Choroid plexus epithelial cell (primary cell): ENCODE measurements around the genes APOBEC3A and MIEF1.

GRCh38 chr22:38569305-38569596 is 732 bp downstream of the DMC1 start:
- RRBS = no CpG with 5 or more reads among the region's 9 CpGs

DNA sequence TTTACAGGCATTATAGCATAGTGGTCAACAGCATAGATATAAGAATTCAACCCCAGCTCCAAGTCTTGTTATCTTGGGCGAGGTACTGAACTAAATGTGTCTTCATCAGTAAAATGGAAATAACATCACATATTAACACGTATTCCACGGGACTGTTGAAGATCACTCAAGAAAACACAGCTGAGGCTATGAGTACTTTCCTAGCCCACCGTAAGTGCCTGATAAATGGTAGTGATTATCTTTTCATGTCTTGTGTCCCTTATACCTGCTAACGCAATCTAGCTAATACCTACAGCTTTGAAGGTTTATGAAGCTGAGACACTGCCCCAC is 1.4 kb downstream of the JOSD1 start:
- RRBS = no CpG with 5 or more reads among the region's 5 CpGs

- RRBS = no CpG with 5 or more reads among the region's 7 CpGs
Measured at GRCh38 chr22:38712937-38713555, 7.3 kb downstream of the GTPBP1 start.

GRCh38 chr22:38718260-38718753 is 12.6 kb downstream of the GTPBP1 start:
- RRBS = no CpG with 5 or more reads among the region's 6 CpGs

GRCh38 chr22:38728733-38729851 is 23.3 kb downstream of the GTPBP1 start:
- RRBS = no CpG with 5 or more reads among the region's 18 CpGs

- RRBS = no CpG with 5 or more reads among the region's 17 CpGs
Measured at GRCh38 chr22:38741287-38741885, 14.4 kb downstream of the SUN2 start.

DNA sequence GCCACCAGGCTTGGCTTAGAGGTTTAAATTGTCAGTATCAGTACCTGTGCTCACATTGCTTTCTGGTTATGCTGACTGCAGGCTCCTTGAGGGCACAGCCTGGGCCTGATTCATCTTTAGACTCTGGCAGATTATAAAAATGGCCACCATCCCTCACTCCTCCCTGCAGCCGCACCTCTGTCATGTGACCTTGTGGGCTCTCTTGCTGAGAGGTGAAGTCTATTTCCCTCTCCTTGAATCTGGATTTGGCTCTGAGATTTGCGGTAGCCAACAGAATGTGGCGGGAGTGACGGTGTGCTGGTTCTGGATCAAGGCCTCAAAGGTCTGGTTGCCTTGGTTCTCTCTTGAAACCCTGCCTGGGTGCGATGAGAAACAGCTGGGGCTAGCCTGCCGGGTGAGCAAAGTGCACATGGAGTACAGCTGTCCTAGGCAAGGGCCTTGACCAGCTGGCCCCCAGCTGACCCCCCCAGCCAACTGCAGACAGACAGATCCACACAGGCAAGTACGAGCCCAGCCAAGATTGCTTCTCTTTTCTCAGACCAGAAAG is 10.9 kb downstream of the SUN2 start:
- RRBS = no CpG with 5 or more reads among the region's 7 CpGs

DNA sequence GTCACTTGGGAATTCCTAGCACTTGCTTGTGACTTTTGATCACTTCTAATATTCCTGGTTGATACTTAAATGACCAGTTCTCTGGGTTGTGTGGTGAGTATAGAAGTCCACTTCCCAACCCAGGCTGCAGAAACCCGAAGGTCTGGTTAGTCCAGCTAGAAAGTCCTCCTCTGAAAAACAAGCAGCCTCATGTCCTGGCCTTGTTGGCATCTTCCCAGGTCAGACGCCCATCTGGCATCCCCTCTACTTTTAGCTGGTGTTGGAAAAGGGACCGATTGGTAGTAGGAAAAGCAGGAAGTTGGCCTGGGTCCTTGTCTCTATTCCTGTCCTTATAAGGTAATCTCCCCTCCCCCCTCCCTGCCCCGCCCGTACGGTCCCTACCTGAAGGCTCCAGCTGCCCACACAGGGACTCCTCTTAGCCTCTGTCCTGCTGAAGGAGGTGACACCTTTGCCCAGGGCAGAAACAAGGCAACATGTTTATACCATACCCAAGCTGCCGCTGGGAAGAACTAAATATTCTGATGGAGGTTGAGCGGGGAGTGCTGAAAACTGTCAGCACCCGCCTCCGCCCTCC is 1.4 kb downstream of the SUN2 start:
- RRBS = no CpG with 5 or more reads among the region's 10 CpGs

GRCh38 chr22:38802685-38803313 is 8.9 kb upstream of the DNAL4 start:
- RRBS = no CpG with 5 or more reads among the region's 11 CpGs

- RRBS = no CpG with 5 or more reads among the region's 28 CpGs
Measured at GRCh38 chr22:38861343-38862611, 10.2 kb downstream of the CBX6 start.

DNA sequence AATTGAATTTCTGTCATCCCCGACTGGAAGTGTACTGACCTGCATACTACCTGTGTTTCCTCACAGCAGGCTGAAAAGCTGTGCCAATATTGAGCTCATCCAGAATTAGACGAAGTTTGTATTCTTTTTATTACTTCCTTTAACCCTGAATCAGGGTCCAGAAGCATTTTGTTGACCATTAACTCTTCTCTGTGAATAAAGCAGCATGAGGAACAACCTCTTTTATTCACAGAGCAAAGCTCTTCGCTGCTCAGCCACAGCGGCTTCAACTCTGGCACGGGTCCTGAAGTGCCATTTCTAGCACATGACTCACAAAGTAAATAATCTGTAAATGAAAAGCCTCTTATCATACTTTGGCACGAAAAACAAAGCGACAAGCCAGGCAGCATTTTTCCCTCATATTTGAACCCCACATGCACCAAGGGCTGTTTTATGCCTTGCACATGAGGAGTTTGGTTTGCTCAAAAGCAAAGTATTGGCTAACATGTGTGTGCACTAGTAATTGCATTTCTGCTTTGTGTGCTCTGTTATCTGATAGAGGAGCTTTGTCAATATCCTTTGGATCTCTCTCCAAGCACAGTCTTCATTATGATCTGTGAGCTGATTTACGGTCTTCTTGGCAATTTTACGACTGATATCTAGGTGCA is 33.0 kb upstream of the APOBEC3A start:
- RRBS = no CpG with 5 or more reads among the region's 9 CpGs

- RRBS = no CpG with 5 or more reads among the region's 10 CpGs
Measured at GRCh38 chr22:38934812-38935390, 22.5 kb upstream of the APOBEC3A start.

DNA sequence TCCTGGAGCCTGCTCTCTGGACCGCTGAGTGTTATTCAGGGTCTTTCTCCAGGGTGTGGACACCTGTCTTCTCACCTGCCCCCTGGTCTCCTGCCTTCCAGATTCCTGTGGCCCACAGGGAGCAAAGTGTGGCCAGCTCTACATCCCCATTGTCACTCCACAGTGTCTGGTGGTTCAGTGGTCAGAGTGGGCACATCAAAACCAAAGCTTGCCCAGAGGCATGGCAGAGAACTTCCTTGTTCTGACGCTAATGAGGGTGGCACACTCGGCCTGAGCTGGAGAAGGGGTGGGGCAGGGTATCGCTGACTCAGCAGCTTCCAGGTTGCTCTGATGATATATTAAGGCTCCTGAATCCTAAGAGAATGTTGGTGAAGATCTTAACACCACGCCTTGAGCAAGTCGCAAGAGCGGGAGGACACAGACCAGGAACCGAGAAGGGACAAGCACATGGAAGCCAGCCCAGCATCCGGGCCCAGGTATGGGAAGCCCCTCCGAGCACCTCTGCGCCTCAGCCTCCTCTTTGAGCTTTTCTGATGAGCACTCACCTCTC is at the start of gene APOBEC3A:
TSS of gene APOBEC3A (plus strand) at position 365 of the 550 bp plus-strand sequence.
- RRBS = no CpG with 5 or more reads among the region's 11 CpGs

- RRBS = 3% methylated on average over 8 of the region's 33 CpGs
Measured at GRCh38 chr22:39318885-39319537, 412 bp downstream of the RPL3 start.

DNA sequence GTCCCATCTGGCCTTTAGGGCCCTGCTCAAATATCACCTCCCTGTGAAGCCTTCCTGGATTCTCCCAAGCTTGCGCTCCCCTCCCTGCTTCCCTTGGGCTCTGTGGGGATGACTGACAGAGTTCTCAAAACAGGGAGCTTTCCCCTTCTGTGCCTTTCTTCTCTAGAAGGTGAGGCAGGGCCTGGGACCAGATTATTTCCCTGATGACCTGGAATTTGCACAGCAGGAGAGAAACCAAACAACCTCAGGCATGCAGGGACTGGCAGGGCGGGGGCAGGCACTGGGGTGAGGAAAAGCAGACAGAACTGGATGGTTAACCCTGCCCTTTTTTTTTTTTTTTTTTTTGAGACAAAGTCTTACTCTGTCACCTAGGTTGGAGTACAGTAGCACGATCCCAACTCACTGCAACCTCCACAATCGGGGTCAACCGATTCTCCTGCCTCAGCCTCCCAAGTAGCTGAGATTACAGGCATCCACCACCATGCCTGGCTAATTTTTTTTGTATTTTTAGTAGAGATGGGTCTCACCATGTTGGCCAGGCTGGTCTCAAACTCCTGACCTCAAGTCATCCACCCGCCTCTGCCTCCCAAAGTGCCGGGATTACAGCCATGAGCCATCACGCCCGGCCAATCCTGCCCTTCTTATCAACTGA is 11.4 kb downstream of the SYNGR1 start:
- RRBS = no CpG with 5 or more reads among the region's 9 CpGs

DNA sequence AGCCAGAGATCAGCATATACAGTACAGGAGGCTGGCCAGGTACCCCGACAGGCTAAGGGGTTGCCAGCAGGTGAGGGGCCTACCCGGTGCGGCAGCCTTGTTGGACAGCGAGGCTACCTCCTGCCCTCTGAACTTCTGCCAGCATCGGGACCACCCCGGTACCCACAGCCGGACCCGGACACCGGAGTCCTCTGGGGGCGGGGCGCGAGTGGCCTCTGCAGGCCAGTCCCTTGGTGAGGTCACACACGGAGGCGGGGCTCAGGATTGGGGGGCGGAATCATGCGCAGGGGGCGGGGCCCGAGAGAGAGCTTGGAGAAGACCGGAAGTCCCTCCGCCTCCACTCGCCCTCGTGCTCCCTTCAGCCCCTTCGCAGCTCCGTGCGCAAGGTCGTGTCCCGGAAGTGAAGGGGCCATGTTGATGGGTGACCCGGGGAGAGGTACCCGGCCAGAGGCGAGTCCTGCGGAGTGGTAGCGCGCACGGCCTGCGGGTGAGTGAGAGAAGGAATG is at the start of gene MIEF1:
TSS of gene MIEF1 (plus strand) at position 340 of the 506 bp plus-strand sequence.
- RRBS = 3% methylated on average over 20 of the region's 35 CpGs

- RRBS = no CpG with 5 or more reads among the region's 10 CpGs
Measured at GRCh38 chr22:39524433-39525407, 4.4 kb downstream of the ATF4 start.

DNA sequence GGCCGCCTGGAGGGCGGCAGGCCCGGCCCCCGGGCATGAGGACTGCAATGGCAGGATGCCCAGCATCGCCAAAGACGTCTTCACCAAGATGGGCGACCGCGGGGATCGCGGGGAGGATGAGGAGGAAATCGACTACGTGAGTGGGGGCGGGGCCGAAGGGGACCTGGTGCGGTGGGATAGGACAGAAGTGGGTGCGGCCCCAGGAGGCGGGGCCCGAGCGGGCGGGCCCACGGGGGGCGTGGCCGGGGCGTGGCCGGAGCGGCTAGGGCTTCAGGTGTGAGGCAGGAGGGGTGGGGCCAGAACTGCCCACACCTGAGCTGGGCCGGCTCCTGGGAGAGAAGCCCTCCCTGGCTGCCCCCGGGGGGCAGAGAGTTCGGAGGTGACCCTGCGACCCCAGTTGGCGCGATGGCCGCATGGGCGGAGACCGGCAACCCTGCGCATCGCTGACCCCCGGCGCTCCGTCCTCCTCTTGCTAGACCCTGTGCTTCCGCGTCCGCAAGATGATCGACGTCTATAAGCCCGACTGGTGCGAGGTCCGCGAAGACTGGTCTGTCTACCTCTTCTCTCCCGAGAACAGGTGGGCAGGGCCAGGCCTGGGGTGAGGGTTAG is 91.9 kb downstream of the CACNA1I start:
- RRBS = 4% methylated on average over 11 of the region's 51 CpGs

- RRBS = no CpG with 5 or more reads among the region's 11 CpGs
Measured at GRCh38 chr22:39907465-39908232, 6.8 kb downstream of the GRAP2 start.

DNA sequence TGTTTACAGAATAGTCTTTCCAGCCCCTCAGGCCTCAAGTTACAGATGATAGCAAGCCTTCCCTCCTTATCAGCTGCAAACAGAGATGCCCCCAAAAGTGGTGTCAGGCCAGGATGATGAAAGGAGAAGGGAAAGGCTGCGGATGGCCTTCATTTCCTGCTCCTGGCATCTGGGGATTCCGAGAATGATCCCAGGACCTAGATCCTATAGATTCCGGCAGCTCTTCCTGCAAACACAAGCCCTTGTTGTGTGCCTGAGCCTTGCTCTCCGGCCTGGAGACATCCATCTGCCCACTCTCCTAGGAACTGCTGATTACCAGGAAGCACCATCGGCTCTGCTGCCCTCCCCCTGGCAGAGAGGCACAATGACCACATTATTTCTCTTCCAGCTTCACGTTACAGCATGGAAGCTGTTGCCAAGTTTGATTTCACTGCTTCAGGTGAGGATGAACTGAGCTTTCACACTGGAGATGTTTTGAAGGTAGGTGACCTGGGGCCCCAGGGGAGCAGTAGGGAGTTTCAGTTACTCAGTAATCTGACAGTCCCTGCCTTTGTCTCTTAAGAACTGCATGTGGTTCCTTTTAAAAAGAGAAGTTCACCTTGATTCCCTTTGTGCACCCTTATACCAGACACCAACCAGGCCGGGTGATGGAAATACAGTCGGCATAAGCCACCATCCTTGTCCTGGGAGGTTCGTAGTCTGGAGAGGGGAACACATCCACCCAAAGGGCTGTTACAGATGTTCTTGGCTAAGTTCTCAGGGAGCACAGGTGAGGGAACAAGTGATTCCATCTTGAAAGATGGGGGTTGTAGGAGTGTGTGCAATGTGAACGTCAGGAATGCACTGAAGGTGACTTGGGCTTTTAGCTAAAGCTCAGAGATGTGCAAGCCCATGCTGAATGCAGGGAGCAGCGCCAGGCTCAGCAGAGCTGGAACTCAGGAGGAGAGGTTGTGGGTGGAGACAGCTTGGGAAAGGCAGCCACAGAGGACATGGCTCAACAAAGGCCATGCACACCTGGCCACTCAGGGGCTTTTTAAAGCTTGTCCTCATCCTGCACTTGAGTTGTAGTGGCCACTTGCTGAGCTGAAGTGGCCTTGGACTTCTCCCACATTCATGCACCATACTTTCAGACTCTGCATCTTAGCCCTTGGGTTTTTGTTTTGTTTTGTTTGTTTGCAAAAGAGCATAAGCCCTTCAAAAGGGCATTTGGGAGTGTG is 13.1 kb upstream of the TMA7B start:
- RRBS = 56% methylated on average over 2 of the region's 11 CpGs